A172 (cell line): ENCODE measurements around the gene SEMA3A.

DNA sequence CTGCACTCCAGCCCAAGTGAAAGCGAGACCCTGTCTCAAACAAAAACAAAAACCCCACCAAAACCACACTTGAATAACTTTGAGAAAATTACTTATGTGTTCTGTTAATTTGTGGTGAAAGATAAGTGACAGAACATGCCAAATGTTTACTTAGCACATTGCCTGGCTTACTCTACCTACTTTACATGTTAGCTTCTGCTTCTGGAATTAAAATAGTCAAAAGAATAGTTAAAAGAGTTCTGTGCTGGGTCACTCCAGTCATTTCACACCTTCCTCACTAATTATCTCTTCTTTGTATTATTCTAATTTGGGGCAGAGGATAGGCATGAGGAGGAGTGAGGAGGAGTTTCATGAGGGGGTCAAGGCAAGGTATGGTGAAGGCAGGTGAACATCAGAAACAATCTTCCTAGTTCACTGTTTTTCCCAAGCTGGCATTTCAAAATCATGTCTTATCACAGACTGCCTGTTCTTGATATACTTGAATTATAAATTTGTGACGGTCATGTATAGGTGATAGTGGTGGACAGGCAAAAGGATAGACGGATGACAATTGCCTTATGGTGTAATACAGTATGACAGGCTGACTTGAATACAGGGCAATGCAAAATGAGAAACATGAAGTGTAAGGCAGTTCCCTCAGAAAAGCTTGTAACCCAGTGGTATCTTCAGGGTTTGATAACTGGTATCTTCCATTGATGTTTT lies 9.6 kb downstream of the TMEM60 start:
- RAMPAGE, long total RNA = no peak

DNA sequence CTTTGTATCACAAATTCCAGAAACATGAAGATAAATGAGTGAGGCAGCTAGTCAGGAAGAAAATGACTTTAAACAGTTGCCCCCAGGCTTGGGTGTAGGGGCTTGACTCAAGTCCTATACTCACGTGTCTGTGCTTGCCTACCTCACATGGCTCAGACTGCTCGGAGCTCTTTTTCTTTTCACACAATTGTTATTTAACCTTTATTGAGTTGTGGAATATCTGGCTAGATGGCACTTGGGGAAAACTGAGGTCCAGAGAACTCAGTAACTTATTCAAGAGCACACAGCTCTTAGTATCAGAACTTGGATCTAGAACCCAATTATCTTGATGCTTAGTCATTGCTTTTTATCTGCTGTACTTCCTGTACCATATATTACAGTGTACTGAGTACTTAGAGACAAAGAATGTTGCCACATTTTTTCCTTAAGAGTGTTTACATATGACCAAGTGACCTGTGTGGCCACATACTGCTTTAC lies 36.2 kb upstream of the TMEM60 start:
- RAMPAGE, long total RNA = no peak

DNA sequence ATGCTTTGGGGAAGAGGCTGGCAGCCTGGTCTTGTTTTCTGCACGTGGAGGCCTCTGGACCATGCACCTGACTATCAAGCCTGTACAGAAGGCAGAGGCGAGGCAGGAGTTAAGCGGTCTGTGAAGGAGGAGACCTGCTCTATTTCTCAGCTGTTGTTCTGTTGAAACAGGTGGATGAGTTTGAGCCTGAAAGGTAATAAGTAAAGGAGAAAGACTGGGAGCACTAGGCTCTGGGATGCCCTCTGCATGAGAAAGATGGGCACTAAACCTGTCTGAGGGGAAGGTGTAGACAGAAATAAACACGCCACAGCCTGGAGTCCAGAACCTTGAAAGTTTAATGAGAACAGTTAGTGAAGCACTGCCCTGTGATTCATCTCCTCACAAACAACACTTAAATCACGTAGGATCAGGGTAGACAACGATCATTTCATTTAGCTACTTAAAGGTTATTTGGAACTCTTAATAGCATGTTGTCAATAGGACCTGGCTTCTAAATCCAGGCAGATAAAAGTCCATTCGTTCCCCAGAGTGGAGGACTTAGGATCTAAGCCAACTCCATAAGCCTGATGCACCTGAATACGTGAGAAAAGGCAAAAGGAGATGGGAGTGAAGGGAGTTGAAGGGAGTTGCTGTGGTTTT lies 193.4 kb upstream of the TMEM60 start:
- RAMPAGE, long total RNA = no peak

GRCh38 chr7:78953234-78953808 lies 500.1 kb downstream of the MAGI2 start:
- RAMPAGE, long total RNA = no peak

GRCh38 chr7:80481196-80481779 lies 30.6 kb downstream of the GNAT3 start:
- RAMPAGE, long total RNA = no peak

- RAMPAGE, long total RNA = no peak
These were observed 44.6 kb upstream of the CD36 start for GRCh38 chr7:80593850-80594133.

DNA sequence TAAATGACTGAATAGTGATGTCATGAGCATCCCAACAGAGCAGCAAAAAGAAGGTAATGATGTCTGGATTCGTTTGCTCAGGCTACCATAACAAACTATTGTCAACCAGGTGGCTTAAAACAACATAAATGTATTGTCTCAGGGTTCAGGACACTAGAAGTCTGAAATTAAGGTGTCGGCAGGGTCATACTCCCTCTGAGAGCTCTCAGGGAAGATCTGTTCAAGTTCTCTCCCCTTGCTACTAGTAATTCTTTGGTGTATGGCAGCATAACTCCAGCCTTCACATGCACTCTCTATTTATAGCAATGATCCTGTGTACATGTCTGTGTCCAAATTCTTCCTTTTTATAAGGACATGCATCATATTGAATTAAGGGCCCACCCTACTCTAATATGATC lies 27.3 kb downstream of the CACNA2D1 start:
- RAMPAGE, long total RNA = no peak

DNA sequence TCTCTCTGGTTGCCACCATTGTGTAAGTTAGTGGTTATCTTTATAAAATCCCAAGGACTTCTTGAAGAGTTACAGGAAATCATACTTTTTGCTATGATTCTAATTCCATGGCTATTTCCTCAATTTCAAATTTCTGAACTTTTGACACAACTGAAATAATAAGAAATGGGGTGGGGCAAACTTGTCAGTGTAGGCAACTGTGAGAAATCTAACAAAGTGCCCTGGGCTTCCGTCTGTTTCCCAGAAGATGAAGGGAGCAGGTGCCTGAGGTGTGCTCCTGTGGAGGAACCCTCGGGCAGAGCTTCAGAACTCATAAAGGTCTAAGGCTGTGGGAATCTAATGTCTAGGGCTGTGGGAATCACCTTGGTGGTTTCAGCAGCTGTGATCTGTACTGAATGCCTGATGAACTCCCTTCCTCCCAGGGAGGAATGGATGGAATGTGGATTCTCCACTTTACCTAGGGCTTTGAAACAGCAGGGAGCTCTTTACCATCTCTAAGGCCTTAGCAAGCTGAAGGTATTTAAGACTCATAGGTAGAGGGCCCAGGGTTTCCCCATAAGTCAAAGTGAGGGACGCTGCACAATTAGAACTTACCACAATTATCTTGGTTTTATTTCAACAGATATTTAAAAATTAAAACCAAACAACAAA lies 35.9 kb upstream of the SEMA3E start:
- RAMPAGE, long total RNA = no peak

GRCh38 chr7:84194406-84195486 lies at the start of gene SEMA3A:
Gene SEMA3A, minus strand, starts transcription at chr7:84194789.
- RAMPAGE, long total RNA = no peak

GRCh38 chr7:84248762-84249229 lies 54.2 kb upstream of the SEMA3A start:
- RAMPAGE, long total RNA = no peak

- RAMPAGE, long total RNA = no peak
These were observed 203.6 kb downstream of the SEMA3D start for GRCh38 chr7:84983202-84983666.

GRCh38 chr7:87153073-87153368 lies 768 bp downstream of the DMTF1 start:
- RAMPAGE, long total RNA = no peak

- RAMPAGE, long total RNA = no peak
These were observed 4.9 kb downstream of the DMTF1 start for GRCh38 chr7:87156955-87157792.

- RAMPAGE, long total RNA = no peak
These were observed 14.0 kb downstream of the DMTF1 start for GRCh38 chr7:87166225-87166655.

DNA sequence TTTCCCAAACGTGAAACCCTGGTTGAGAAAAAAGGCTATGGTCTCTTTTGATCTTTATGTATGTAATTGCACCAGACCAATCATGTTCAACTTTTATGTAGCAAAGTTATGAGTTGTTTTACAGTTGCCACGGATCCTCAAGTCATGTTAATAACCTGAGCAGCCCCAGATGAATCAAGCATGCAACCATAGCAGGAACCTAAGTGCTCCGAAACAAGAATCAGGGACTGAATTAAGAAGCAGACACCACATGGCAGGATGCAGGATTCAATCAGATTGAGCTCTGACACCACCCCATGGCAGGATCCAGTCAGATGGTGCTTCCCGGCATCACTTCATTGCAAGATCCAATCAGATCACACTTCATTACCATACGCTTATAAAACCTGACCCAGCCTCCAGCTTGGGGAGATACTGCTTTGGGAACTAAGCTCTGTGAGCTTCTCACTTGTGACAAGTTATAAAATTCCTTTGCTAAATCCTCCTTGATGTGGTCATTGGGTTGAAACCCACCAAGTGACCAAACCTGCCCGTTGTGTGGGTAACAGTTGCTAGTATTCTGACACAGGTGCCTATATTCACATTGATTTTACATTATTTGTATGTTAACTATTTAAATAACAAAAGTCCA lies 55.3 kb downstream of the ABCB4 start:
- RAMPAGE, long total RNA = no peak

GRCh38 chr7:87735222-87735824 lies 107.1 kb downstream of the RUNDC3B start:
- RAMPAGE, long total RNA = no peak

- RAMPAGE, long total RNA = no peak
These were observed 111.3 kb downstream of the ADAM22 start for GRCh38 chr7:88045377-88045788.

GRCh38 chr7:88229483-88230094 lies 9.8 kb upstream of the SRI start:
- RAMPAGE, long total RNA = no peak

DNA sequence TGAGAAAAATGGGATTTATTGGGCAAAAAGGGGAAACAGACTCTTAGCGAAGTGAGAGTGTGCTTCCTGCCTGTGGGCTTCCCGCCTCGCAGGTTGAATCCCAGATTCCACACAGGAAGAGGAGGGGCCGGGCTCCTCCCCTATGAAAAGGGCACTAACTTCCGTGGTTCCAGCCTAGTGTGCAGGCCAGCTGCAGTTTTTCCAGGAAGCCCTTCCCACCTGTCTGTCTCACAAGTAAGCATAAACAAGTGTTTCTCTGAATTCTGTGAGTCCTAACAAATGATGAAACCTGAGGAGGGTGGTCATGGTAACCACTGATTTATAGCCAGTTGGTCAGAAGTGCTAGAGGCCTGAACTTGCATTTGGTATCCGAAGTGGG lies 54.6 kb upstream of the STEAP4 start:
- RAMPAGE, long total RNA = no peak

GRCh38 chr7:90155990-90156826 lies 1.9 kb downstream of the STEAP1 start:
- RAMPAGE, long total RNA = no peak